Endodermal cell (in vitro differentiated cells): ENCODE data around the genes CD8B and PLGLB2.

- PRO-cap, result no peak
These were observed 13.8 kb upstream of the ST3GAL5 start for GRCh38 chr2:85902397-85903167.

GRCh38 chr2:86033453-86033920 is 72.2 kb downstream of the POLR1A start:
- PRO-cap, result no peak

GRCh38 chr2:86280506-86280850 is 56.9 kb downstream of the REEP1 start:
- PRO-cap, result no peak

GRCh38 chr2:86290514-86290801 is 47.0 kb downstream of the REEP1 start:
- PRO-cap, result no peak

GRCh38 chr2:86482434-86482926 is 41.3 kb downstream of the KDM3A start:
- PRO-cap, result no peak

GRCh38 chr2:86631719-86632323 is 8.2 kb upstream of the RNF103 start:
- PRO-cap, result no peak

DNA sequence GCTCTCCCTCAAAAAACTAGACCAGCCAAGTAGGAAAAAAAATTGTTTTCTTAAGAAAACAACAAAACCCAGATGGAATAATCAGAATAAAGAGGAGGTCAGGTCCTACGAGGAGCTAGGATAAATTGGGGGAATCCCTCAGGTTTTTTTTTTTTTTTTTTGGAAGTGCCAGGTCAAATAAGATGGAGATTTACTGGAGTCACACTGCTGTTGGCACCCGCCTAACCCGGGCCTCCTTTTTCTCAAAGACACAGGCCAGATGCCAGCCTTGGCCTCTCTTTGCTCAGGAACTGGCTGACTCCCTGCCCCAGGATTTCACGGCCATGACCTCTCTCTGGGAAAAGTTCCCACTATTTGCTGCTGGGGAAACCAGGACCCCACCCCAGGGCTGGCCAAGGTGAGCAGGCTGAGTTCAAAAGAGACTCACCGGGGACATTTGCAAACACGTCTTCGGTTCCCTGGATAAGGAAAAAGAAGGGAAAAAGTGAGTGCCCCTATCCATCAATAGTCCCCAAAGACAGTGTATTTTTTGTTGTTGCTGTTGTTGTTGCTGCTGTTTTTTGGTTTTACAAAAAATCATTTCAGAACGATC is 2.5 kb downstream of the CD8A start:
- PRO-cap, result no peak

GRCh38 chr2:86861572-86862141 is at the start of gene CD8B:
Gene CD8B, minus strand, starts transcription at chr2:86861886.
- PRO-cap, result no peak

GRCh38 chr2:86913939-86914313 is 28.0 kb upstream of the RGPD1 start:
- PRO-cap, result no peak

DNA sequence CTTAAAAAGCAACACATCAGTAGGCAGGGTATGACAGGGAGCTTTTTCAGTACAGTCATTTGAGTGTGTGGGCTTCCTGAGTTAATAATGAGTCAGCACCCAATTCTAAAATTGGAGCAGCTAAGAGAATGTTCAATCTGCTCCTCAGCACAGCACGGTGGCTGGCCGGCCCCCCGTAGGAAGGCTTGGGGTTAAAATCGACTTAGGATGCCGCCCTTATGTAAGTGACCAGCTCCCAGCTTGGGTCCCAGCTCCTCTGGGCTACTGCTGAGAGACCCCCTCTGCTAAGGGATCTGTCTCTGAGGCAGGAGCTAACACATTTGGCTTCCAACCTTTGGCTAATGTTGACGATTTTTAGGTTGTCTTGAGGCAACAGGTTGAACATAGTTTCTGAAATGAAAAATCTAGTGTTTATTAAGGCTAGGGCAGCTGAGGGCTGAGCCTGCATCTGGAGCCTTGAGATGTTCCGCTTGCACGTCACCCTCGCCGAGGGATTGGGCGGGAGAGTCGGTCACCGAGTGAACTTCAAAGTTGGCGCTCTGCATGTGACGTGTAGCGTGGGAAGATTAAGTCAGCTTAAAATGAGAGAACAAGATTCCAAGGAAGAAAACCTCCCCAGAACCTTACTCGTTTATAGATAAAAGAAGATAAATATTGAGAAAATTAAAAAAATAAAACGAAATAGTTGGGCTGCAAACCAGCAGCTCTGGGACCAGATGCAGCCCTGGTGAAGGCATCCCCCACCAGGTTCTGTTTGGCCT is 291.2 kb upstream of the PLGLB2 start:
- PRO-cap, result unidirectional peak, minus-strand start at position 258 of the sequence

DNA sequence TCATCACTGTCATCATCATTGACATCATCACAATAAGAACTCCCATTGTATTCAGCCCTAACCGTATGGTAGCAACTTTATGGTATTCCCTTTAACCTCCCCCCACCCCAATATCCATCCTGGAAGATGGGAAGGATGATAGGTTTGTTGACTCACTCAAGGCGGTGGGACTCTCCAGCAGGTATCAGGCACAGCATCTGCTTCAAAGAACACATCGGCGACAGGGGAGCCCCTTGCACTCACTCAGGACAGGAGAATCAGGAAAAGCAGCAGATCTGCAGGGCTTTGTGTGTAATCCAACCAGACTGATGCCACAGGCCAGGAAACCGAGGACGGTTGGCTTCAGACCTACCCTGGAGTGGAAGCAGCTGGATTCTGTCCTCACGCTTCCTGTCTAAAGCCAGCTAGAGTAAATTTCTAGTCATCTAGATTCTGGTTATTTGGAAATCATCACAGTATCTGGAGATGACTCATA is 289.1 kb upstream of the PLGLB2 start:
- PRO-cap, result no peak

- PRO-cap, result no peak
These were observed 270.2 kb upstream of the PLGLB2 start for GRCh38 chr2:87477637-87478100.

GRCh38 chr2:87517453-87517822 is 230.4 kb upstream of the PLGLB2 start:
- PRO-cap, result no peak

- PRO-cap, result no peak
These were observed 226.5 kb upstream of the PLGLB2 start for GRCh38 chr2:87521159-87521929.

- PRO-cap, result no peak
These were observed at the start of gene PLGLB2 for GRCh38 chr2:87747754-87748253. Gene PLGLB2, plus strand, starts transcription at chr2:87748087.

DNA sequence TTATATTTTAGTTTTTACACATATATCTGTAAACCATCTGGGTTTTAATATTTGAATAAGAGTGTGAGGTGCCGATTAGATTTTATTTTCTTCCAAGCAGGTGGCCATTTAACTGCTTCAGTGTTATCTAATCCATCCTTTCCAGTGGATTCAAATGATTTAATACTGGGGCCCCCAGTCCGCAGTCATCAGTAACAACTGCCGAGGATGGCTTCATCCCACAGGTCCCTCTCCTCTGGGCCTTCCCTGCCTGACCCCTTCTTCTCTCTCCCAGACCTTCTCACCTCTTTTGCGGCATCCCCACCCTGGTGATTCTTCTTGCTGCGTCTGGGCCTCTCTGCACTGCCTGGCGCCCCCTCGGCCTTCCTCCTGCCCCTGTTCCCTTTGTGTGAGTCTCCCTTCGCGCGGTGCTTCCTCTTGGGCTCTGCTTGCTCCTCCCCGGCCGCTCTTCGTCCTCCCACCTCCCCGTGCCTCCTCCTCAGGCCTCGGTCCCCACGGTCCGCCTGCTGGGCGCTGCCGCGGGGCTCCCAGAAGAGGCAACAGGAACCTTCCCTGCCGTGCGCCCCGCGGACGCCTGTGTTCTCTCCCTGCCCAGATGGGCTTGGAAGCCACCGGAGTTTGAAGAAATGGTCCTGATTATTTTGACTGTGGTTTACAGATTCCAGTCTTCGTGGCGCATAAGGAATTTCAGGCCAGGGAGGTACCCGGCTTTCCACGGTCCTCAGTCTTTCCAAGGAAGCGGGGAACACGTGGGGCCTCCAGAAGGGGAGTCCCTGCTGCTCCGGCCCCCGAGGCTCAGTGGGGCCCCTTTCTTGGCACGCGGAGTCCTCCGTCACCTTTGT is 52.6 kb downstream of the KRCC1 start:
- PRO-cap, result unidirectional peak, plus-strand start at position 315 of the sequence; bidirectional peak, plus-strand start at position 387 of the sequence, minus-strand start at position 390 of the sequence; unidirectional peak, minus-strand start at position 603 of the sequence

GRCh38 chr2:88053118-88053689 is 2.4 kb downstream of the KRCC1 start:
- PRO-cap, result no peak

DNA sequence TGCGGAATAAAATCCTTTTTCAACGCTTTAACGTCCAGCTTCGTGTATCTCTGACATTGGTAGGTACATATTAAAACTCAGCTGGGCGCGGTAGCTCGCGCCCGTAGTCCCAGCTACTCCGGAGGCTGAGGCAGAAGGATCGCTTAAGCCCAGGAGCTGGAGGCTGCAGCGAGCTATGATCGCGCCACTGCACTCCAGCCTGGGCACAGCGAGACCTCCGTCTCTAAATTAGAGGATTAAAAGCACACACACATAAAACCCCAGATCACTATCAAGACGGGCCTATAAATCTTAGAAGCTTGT is 889 bp downstream of the KRCC1 start:
- PRO-cap, result no peak

DNA sequence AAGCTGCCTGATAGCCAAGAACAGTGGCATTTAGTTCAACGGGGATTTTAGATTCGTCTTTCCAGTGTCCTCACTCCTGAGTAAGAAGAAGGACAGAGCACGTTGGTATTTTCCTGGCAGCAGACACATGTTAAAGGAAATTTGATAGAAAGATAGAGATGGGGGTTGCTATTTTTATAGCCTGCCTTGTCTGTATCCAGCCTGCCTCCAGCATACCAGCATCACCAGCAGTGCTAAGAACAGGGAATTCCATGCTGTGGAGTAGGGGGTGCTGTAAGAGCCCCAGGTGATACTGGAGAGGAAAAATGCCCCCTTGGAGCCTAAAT is 1.1 kb upstream of the SMYD1 start:
- PRO-cap, result no peak

DNA sequence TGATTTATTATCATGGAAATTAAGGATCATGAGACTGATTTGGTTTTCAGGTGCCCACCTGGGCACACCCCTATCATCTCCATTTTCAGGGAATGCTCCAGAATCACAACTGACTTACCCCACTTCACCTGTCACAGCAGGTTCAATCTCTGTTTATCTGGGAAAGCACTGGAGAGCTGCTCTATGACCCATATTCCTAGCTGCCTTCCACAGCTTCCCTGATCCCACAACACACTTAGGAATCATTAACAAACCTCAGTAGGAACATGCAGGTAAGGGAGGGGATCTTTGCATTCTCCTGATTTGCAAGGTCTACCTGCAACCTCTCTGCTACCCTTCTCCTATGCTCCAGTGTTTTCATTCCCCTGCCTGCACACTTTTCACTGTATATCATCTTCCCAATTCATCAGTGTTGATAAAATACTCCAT is 18.7 kb upstream of the FABP1 start:
- PRO-cap, result no peak